Temporal lobe (tissue), 2 donors: ENCODE measurements around the genes GJB1, ZMYM3, FAM236B, FAM236C and CYSLTR1.

GRCh38 chrX:71222840-71223478 is at the start of gene GJB1:
TSS of gene GJB1 (plus strand) at chrX:71223224.
- RAMPAGE, long total RNA, result no peak

DNA sequence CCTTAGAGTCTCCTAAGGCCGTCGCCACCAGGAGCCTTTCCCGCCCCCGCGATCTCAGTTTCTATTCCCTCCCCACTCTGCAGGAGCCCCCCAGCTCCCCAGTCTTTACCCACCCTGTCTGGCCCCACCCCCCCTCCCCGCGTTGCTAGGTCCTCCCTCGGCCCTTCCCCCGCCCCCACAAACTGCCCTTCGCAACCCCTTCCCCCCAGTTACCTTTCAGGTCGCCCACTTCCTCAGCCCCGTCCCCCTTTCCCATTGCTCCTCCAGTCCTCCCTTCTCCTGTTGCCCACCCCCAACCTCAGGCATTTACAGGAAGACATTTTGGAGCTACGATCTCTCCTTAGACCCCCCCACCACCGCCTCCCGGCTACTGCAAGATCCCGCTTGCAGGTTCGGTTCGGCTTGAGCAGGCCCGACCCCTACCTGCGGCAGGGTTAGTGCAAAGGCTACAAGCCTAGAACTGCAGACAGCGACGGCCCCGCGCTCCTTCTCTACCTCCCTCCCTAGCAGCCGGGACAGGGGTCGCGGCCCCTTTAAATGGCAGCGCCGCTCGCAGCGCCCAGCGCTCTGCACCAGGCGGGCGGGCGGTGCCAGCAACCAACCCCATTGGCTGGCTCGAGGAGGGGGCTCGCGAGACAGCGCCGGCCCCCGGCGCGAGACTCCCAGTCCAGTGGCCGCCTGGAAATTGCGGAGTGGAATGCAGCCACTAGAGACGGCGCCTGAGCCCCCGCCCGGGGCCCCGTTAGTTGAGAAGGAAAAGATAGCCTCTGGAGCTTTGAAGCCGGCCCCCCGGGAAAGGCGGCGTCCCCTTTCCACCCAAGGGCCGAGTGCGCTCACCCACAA is at the start of gene ZMYM3:
Gene ZMYM3, minus strand, starts transcription at position 535 of the 843 bp plus-strand sequence.
- RAMPAGE, long total RNA, result start-site peak on the minus strand centred at position 515 of the sequence, 20 bp wide, 30 and 21 reads in 2 replicates

- RAMPAGE, long total RNA, result no peak
These were observed 1.4 kb downstream of the OGT start for GRCh38 chrX:71534276-71534727.

DNA sequence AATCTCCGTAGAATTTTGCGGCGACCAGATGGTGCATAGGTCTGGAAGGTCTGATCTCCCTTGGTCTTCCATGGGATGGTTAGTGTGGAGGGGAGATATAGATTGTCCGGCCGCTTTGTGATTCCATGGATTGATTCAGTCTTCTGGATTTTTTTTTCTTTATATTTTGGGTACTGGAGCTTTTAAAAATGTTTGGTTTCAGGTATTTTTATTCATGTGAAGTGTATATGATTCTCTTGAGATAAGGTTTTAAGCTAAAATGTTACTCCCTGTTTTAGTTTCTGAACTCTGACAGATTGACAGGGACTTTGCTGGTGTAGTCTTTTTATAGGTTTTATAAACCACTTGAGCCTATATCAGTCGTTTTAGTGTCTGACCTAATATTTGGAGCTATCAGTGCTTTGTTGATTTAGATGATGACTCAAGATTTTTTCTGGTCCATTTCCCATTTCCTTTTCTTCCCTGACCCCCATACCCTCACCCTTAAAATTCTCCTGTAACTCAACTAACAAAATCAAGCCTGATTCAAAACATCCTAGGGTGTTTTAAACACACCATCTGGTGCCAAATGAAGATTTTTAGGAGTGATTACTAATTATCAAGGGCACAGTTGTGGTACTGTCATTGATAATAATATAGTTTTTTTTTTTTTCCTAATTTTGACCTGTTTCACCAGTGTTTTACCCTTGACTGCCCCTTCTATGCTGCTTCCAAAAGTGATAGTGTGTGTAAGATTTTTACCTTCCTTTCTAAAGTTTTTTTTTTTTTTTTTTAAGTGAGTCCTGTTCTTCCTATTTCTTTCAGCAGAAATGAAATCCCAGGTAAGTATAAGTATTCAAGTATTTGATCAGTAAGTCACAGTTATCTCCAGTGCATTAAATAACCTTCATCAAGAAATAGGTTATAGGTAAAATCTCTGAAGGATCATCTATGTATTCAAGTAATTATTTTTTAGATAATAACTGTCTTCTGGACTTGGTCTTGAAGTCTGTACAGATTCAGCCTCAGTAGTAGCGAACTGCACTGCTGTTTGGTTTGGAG is 3.9 kb upstream of the GCNA start:
- RAMPAGE, long total RNA, result no peak

GRCh38 chrX:72029782-72030643 is 119.4 kb downstream of the NHSL2 start:
- RAMPAGE, long total RNA, result no peak

DNA sequence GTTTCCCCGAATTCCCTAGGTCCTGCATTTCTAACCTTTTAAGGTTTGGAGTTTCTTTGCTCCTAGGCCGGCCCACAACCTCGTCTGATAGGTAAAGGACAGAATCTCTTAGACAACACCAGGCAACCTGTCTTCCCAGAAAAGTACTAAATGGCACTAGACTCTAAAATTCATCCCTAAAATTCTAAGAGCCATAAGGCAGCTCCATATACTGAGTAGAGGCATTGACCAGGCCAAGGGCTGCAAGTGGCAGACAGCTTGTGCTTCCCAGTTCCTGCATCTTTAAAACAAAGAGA is 135.4 kb downstream of the NHSL2 start:
- RAMPAGE, long total RNA, result no peak

GRCh38 chrX:72121209-72122106 is 60.1 kb upstream of the PIN4 start:
- RAMPAGE, long total RNA, result no peak

DNA sequence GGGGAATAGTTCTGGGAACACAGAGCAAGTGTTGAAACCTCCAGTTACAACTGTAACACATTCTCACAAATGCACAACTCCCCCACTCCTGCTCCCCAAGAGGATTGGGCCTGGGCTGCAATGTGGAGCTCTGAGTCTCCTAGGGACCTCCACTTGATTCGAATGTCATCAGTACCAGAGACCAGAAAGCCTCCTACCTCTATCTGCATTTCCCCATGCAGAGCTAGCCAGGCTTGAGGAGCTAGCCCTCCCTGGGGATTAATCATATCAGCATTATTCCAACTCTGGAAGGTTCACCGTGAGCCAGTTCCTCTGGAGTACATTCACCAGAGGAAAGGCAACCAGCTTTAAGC is 41.7 kb upstream of the CITED1 start:
- RAMPAGE, long total RNA, result no peak

GRCh38 chrX:72384118-72384818 is 78.6 kb upstream of the CITED1 start:
- RAMPAGE, long total RNA, result no peak

GRCh38 chrX:72422167-72423020 is 116.7 kb upstream of the CITED1 start:
- RAMPAGE, long total RNA, result no peak

DNA sequence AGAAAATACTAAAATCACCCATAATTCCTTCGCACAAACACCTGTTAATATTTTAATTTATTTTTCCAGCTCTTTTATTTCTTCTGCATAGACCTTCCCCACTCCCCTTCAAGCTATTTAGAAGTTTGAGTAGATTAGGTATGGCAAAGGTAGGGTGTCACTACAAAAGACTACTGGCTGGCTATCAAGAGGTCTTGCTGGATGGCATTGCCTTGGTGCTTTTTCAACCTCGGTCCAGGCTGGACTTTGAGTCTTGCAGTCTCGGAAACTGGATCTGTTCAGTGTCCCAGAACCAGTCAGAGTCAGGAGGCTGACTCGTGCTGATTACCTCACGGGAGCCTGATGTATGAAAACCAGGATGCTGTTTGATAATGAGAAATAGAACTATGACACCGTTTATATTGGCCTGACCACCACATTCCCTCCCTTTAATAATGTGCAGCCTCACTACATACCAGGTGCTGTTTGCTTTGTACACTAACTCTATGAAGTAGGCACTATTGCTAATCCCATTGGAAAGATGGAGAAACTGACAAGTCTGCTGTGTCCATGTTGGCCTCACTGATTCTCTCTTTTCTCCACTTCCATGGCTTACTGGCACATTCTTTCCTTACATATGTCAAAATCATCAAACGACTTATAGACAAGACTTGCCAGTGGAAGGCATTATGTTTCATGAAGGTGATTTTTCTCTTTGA is 2.7 kb upstream of the PHKA1 start:
- RAMPAGE, long total RNA, result no peak

DNA sequence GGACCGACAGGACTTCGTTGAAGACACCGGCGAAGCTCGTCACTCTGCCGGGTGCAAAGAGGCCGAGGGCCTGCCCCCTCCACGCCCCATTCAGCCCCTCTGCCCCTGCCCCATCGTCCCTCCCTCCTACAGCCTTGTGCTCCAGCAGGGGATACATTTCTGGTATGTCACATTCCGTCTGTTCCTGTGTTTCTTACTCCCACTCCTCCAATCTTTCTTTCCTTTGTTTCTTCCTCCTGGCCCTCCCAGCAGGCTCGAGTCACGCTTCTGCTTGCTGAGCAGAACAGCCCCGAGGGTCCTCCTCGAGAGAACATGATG is at the start of gene FAM236B:
Gene FAM236B, minus strand, starts transcription at position 71 of the 318 bp plus-strand sequence.
- RAMPAGE, long total RNA, result no peak

DNA sequence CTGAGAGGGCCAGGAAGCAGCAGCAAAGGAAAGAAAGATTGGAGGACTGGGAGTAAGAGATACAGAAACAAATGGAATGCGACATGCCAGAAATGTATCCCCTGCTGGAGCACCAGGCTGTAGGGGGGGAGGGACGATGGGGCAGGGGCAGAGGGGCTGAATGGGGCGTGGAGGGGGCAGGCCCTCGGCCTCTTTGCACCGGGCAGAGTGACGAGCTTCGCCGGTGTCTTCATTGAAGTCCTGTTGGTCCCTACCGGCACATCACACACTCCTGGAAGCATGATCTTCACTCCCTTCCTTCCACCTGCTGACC is at the start of gene FAM236C:
Gene FAM236C, plus strand, starts transcription at position 180 of the 313 bp plus-strand sequence.
- RAMPAGE, long total RNA, result no peak

DNA sequence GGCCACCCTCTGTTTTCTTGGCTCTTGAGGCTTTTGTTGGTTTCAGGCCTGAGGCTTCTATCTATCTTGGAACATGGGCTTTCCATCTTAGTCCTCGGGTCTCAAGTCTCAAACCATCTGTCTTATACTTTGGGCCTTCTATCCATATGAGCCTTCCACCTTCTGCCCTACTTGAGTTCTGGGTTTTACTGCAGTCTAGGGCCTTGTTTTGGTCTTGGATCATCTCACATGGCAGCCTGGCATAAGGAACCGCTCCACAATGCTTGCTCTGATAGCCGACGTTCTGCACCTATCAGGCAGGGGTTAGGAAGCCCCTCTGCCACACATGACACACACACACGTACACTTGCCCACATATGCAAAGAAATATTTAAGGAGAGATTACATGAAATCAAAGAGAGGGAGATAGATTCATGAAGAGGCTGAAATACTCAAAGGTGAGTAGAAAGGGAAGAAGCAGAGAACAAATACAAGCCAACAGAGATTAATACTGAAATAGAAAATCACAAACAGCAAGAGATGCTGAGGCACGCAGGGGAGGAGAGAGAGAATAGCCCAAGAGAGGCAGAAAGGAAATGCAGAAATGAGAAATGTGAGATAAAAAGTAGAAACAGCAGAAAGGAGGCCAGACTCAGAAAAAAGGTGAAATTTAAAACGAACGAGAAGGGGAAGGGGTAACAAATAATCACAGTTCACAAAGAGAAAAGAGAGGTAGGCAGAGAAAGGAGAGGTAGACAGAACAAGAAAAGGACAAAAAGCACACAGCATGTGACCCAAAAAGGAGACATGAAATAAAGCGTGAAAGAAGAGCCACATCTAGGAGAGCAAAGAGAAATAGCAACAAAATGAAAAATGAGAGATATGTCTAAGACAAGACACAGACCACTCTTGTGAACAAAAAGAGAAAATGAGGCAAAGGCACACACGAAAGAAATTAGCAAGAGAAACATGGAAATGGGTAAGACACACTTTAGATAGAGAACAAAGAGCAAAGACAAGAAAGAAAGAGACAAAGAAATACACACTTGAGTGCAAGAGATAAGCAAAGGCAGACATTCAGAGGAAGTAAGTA is 264.3 kb downstream of the CHIC1 start:
- RAMPAGE, long total RNA, result no peak

GRCh38 chrX:74220541-74221250 is 83.3 kb upstream of the ZCCHC13 start:
- RAMPAGE, long total RNA, result no peak

DNA sequence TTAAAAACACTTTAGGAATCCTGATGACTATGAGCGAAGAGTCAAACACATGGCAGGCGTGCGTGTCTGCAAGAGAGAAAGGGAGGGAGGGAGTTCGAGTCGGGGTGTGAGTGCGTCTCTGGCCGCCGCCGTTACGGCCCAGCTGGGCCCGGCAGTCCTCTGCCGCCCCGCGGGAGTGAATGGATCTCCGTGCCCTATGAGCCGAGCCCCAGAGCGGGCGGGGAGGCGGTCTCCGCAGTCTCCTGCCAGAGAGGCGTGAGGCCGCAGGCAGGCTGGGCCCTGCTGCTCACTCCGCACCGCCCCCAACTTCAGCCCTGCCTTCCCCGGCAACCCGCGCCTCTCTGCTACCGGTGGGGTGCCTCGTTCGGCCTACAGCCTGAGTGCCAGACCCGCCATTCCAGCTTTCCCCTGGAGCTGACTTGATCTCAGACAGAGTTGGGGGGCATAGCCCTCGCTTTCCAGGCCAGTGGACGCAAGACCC is 1.3 kb downstream of the SLC16A2 start:
- RAMPAGE, long total RNA, result no peak

DNA sequence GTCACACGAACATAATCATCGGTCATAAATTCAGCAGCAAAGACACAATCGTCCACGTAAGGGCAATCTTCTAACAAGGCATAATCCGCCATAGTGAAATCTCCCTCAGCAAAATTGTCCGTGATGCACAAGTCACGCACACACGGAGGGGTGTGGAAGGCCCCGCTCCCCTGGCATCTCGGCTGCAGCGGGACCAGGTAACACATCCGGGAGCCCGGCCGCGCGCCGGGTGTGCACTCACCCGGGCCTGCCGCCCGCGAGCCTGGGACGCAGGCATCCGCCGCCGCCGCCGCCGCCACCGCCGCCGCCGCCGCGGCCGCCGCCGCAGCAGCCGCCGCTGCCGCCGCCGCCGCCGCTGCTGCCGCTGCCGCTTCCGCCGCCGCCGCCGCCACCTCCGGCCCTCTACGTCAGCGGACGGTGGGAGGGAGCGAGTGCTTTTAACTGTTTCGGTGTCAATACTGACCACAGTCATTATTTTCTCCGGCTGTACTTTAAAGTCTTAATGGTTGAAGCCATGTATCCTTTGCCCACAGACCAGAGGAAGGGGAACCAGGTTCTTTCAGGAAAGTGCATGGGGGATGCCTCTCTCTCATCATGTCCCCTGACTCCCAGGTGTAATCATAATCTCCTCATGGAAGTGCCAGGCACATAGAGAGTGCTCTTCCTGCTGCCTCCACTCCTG is 38.1 kb downstream of the MAGEE2 start:
- RAMPAGE, long total RNA, result no peak

GRCh38 chrX:77014345-77014841 is 432.8 kb upstream of the FGF16 start:
- RAMPAGE, long total RNA, result no peak

DNA sequence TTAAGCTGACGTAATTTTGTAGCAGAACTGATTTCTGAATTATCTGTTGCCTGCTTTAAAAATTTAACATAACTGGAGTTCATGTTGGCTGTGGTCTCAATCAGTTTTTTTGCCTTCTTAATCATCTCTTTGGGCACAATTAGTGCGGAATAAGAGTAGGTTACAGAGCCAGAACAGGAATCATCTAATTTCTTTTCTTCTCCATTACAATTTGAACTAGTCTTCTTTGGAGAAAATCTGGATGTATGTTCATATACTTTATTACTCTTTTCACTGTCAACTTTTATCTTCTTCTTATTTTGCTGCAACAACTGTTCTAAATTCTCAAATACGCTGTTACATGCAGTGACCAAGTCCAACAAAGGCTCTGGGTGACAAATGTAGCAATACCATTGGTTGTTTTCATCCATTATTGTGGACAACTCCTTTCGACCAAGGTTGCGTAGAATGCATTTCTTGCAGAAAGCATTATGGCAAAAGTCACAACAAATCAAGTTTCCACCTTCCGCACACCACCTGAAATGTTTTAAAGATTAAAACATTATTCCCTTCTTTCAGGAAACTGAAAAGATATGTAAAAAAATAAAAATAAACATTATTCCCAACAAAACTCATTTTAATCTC is 101.8 kb downstream of the ATRX start:
- RAMPAGE, long total RNA, result no peak

GRCh38 chrX:78327005-78328070 is at the start of gene CYSLTR1:
TSS of gene CYSLTR1 (minus strand) at chrX:78327611.
- RAMPAGE, long total RNA, result no peak